Astrocyte (in vitro differentiated cells and primary cell): Measurements from ENCODE around the gene LPAR1.

DNA sequence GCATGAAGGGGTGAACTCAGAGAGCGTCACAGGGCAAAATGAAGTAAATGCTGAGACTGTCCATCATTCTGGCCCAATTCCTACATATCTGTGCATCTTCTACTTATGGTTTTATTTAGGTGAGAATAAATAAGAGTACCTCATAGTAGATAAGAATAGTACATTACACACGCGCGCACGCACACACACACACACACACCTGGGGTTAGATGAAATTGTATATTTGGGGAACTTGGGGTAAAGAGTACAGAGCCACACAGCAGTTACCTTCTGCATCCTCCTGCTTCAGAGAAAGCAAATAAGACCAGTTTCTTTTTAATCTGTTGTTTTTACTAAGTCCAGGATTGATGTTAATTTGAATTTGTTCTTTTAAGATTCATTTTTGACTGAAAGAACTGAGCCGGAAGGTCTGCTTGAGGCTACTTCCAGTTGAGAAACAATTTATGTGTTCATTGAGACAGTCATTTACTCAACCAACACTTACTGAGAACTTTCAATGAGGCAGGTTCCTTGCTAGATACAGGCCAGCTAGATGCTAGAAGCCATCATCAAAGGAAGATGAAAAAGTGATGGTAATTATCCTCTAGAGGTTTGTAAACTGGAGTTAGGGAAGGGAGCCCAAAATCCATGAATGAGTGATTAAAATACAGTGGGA lies 129.1 kb downstream of the PALM2AKAP2 start:
- PRO-cap = no peak
- RRBS, 2 experiments = no CpG with 5 or more reads among the region's 6 CpGs

- PRO-cap = no peak
- RRBS, 2 experiments = no CpG with 5 or more reads among the region's 5 CpGs
These were observed 108.7 kb downstream of the C9orf152 start for GRCh38 chr9:110099191-110099792.

GRCh38 chr9:110130055-110130669 lies 77.8 kb downstream of the C9orf152 start:
- PRO-cap = no peak
- RRBS, 2 experiments = no CpG with 5 or more reads among the region's 4 CpGs

GRCh38 chr9:110255794-110256176 lies 522 bp downstream of the TXN start:
- PRO-cap = no peak
- RRBS, 2 experiments = 1 to 2% methylated on average over 7 of the region's 29 CpGs

DNA sequence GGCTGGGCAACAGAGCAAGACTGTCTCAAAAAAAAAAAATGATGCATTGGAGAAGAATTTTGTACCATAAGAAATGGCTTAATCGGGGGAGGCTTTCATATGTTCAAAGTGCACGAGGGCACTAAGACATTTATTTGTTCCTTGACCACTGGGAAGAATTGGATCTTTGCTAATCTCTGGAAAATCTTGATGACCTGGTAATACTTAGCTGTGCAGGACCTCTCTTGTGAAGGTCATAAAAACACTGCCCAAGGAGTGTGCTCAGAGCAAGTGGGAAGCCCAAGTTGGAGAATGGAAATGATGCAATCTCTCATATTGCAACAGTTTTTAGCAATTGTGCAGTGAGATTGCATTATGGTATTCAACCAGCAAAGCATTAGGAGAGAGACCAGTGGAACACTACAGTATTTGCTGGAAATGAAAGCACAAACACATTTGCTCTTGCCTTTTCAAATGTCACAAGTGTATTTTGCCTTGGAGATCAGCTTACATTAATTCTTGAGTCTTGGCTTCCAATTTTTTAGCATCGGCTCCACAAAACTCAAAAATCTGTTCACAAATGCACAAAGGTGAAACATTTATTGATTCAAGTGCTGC lies 34.5 kb downstream of the TXNDC8 start:
- PRO-cap = no peak
- RRBS, 2 experiments = no CpG with 5 or more reads among the region's 3 CpGs

DNA sequence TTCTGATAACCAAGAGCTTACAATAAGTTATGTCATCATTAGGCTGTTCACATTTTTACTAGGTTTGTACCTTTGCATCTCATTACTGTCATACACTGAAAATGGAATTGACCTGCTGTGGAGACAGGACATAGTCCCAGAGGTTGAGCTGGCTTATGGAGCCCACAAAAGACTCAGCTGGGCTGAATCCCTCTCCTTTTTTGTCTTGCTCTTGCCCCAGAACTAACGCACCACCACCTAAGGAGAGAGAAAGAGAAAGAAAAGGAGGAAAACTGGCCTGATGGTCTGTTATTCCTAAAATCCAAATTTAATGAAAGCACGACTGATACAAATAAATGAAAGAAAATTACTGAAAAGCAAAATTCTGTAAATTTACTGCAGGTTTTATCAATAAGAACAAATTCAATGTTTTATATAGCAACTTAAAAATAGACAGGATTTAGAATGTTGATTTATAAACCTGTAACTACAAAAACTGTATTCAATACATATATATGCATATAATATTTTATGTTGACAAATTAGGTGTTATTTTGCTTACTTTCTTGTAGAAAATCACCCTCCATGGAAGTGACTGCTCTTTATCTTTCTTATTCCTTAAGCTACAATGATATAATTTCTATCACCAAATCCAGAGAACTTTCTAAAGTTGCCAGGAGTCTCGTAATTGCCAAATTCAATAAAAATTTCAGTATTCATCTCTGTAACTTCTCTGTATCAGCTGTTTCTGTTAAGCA lies 98.8 kb upstream of the TXNDC8 start:
- PRO-cap = no peak
- RRBS, 2 experiments = no CpG with 5 or more reads among the region's 3 CpGs

DNA sequence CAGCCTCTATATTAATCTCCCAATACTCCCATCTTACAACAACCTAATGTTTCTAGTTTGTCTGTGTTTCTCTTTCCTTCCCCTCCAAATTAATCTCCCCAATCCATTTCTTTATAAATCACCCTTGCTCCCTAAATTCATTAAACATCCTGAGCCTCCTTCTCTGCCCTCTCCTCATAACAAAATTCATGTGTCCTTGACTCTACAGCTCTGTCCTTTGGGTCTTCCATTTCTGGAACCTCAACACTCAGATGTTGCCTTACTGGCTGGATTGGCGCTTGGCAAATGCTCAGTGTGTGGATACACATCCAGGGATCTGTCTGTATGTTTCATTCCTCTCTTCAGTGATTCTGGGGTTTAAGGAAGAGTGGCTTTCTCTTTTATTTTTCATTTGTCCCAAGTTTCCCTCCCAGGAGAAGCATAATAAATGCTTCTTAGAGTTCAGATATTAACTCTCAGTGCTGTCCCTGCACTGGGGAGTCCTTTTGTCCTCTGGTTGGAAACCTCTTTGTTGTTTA lies 103.7 kb upstream of the TXNDC8 start:
- PRO-cap = no peak
- RRBS, 2 experiments = no CpG with 5 or more reads among the region's 1 CpG

DNA sequence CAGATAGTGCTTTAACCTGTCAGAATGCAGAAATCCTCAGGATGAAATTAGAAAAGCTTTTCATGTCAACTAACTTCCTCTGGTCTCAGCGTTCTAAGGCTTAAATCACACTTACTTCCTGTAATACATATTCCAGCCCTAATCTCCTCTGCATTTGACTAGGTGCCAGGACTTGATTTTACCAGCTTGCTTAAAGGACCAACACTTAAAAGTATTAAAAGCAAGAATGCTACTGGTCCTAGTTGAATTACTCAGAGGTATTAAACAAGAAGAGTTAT lies 108.6 kb downstream of the MUSK start:
- PRO-cap = no peak
- RRBS, 2 experiments = no CpG with 5 or more reads among the region's 1 CpG

DNA sequence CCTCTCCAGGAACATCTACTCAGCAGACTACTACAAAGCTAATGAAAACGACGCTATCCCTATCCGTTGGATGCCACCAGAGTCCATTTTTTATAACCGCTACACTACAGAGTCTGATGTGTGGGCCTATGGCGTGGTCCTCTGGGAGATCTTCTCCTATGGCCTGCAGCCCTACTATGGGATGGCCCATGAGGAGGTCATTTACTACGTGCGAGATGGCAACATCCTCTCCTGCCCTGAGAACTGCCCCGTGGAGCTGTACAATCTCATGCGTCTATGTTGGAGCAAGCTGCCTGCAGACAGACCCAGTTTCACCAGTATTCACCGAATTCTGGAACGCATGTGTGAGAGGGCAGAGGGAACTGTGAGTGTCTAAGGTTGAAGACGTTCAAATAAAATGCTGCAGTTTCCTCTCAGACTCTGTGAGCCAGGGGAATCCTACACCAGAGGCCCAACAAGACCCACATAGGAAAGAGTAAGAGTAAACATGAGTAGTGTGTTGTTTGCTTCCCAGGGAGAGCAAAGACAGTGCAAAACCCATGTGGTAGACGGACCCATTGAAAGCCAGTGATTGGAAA lies 132.1 kb downstream of the MUSK start:
- PRO-cap = no peak
- RRBS, 2 experiments = no CpG with 5 or more reads among the region's 13 CpGs

DNA sequence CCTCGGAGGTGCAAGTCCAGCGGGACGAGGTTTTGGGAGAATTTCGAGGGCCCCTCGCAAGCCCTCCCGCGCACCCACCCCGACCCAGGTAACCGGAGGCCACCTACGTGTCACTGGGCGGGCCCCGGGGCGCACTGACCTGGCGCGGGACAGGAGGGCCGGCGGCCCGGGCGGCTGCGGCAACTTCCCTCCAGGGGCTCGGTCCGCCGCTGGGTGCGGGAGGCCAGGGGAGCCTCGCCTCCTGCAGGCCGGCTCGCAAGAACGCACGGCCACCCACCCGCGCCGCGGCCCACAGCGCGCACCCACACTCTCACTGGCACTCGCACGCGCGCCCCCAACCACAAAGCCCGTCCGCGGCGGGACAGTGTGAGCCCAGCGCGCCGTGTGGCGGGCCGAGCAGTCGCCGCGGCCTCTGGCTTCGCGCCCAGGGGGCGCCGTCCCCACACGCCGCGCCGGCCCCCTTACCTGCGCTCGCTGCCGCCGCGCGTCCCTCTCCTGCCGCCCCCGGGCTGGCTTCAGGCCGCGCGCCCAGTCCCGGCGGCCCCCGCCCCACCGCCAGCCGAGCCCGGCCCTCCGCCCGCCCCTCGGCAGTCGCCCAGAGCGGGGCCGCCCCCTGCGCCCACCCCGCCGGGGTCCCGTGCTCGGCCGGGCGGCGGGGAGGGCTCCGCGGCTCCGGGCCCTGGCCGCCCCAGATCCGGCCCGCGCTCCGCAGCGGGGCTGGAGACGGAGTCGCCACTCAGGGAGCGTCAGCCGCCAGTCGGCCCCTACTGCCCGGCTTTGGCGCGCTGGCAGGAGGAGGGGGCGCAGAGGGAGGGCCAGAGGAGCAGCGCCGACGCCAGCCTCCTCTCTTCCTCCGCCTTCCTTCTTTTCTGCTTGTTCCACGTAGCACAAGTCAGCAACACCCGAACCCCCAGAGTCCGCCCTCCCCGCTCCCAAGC lies at the start of gene LPAR1:
Gene LPAR1, minus strand, starts transcription at position 769 of the 938 bp plus-strand sequence.
- PRO-cap = unidirectional peak, plus-strand start at position 150 of the sequence
- RRBS, 2 experiments = 1 to 3% methylated on average over 36 of the region's 116 CpGs

DNA sequence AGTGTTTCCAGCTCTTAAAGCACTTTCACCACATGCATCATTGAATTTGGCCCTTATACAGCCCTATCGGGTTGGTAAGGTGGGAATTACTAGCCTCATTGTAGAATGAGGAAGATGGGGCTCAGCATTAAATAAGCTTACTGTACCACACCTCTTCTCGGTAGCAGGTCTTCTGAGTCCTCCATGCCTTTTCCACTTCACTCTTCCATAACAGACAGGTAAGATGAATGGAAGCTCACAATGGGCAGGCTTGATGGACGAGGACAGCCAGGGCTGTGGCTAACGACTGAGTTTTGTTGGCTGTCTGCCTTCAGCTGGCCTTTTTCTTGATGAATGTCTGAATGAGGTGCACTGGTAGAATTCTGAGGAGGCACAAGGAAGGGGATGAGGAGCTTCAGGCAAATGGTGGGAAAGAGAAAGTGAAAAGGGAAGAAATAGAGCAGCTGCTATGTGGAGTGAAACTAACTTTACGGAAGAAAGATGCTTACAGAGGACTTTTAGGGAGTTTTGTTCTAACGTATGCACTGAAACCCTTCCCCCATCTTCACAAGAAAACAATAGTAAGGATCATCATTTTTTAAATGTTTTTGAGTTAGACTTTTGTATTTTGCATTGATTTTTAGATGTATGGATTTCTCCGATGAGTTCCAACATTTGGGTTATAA lies 45.4 kb downstream of the OR2K2 start:
- PRO-cap = no peak
- RRBS, 2 experiments = no CpG with 5 or more reads among the region's 7 CpGs

GRCh38 chr9:111371466-111371909 lies 41.5 kb upstream of the OR2K2 start:
- PRO-cap = no peak
- RRBS, 2 experiments = no CpG with 5 or more reads among the region's 5 CpGs

DNA sequence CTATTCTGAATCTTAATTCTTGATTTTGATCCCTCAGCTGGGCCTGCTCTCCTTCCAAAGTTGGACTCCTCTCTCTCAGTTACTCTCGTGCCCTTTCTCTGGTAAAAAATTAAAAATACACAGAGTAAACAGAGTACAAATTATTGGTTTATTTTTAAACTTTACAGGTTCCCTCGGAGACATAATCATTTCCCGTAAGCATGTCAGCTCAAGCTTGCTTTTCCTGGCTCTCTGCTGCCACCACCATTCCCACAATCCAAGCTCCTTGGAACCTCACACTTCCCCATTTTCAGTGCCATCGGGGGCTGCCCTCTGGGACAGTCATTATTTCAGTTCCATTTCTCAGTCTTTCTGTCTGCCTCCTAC lies 125.5 kb downstream of the UGCG start:
- PRO-cap = no peak
- RRBS, 2 experiments = no CpG with 5 or more reads among the region's 4 CpGs

- PRO-cap = no peak
- RRBS, 2 experiments = no CpG with 5 or more reads among the region's 9 CpGs
These were observed 131.8 kb downstream of the UGCG start for GRCh38 chr9:112028435-112028886.

- PRO-cap = no peak
- RRBS, 2 experiments = no CpG with 5 or more reads among the region's 9 CpGs
These were observed 136.9 kb downstream of the UGCG start for GRCh38 chr9:112033169-112034308.

- PRO-cap = no peak
- RRBS, 2 experiments = no CpG with 5 or more reads among the region's 3 CpGs
These were observed 102.2 kb downstream of the SUSD1 start for GRCh38 chr9:112072891-112073275.

DNA sequence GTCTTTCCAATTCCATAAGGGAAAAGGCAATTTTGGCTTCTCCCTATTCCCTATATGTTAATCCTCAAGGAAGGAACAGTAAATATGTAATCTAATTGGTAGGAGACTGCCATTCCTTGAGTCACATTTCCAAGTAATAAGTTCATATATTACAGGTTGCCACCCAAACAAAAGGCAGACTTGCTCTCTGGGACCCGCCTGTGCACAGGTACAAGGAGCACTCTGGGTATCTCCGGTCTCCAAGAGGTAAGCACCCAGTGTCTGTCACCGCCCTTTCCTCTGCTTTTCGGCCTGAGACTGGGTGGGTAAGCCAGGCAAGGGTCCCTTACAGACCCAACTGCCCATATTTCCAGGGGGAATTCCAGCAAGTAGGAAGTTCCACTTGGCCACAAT lies 82.0 kb downstream of the SUSD1 start:
- PRO-cap = no peak
- RRBS, 2 experiments = no CpG with 5 or more reads among the region's 4 CpGs

GRCh38 chr9:112241842-112242537 lies 66.9 kb upstream of the SUSD1 start:
- PRO-cap = no peak
- RRBS, 2 experiments = no CpG with 5 or more reads among the region's 2 CpGs

DNA sequence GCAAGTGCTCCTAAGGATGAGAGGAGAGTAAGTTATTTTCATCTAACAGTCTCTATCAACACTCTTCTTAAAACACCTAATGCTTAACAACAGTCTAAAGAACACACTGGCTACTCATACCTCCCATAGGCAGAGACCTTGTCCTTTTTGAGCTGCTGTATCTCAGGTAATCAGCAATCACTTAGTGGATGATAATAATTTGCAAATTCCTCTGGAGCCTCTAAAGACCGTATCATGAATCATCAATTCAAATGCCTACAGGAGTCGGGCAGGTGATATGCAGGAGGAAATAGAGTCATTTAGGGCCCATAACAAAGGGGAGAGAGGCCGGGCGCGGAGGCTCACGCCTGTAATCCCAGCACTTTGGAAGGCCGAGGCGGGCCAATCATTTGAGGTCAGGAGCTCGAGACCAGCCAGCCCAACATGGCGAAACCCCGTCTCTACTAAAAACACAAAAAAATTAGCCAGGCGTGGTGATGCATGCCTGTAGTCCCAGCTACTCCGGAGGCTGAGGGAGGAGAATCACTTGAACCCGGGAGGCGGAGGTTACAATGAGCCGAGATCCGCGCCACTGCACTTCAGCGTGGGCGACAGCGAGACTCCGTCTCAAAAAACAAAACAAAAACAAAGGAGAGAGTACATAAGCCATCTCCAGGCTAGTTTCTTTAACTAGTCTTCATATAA lies 1.2 kb upstream of the HSDL2 start:
- PRO-cap = no peak
- RRBS, 2 experiments = no CpG with 5 or more reads among the region's 22 CpGs

- PRO-cap = no peak
- RRBS, 2 experiments = no CpG with 5 or more reads among the region's 8 CpGs
These were observed 811 bp downstream of the HSDL2 start for GRCh38 chr9:112380711-112381126.